Parotid gland (tissue), 1 donor: ENCODE data around the gene CENPV.

DNA sequence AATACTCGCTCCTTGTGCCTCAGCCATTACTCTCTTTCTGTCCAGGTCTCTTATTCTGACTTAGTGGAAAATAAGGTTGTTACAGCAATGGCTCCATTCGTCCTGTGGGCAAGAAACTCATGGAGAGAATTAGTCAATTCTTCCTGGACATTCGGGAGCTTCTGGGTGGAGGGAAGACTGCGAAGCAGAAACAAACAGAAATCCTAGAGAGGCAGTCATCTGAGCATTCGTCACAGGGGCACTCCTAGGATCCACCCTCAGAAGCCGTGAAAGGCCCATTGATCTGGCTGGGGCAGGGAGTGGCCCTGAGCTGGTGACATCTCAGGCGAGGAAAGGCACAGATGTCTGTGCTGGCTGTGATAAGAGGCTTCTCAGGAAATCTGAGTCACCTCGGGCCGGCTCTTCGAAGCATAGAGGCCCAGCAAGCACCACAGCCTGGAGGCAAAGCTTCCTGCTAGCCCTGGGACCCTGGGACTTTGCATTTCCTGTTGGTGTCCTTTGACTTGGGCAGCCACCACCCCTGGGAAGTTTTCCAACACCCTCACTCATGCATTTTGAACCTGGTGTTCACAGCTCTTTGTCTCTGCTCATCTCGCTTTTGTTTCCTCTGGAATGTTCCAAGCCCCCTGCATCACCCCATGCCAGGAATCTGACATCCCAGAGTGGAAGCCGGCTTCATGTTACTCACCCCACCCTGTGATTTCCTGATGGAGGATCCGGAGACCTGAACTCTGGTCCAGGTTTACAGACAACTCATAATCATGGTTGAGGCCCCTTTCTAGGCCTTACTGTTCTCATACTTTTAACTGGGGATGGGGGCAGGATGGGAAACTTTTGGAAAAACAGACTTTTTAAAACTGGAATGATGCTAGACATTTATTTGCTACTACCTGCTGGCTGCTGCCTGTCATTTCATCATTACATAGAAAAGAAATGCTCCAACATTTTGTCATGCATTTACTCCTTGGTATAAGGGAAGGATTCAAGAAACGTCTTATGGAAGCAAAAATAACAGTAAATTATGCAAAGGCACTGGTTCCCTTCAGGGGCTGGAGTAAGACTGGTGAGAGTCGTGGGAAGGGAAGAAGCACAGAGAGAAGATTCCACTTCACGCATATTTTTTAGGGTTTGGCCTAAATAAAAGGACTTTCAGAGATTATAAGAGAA, 23.5 kb upstream of the CDRT4 start:
- PRO-cap = unidirectional peak, minus-strand start at position 163 of the sequence

DNA sequence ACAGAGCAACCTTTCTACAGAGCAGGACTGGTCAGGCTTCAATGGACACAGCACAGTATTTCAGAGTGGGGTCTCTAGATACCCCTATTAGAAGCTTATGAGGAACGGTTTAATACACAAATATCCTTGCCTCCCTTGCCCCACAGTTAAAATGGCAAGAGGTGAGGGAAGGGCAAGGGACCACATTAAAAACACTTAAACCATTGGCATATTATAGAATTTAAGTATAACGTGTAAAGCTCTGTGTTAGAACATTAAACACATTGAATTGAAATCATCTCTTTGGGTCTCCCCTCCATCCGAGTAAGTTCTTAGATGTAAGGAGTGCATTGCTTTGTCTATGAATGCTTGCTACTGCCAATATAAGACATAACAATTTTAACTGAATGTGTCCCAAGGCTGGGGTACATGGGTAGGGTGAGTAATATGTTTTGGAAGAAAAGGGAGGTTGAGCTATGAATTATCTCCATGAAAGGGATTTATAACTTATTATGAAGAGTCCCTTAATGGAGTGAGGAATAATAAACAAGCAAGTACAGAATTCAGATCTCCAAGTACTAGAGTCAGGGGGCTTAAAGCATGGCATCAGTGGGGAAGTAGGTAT, 25.9 kb downstream of the TTC19 start:
- PRO-cap = no peak

- PRO-cap = no peak
Observed at GRCh38 chr17:16037304-16038093, 37.9 kb downstream of the TTC19 start.

DNA sequence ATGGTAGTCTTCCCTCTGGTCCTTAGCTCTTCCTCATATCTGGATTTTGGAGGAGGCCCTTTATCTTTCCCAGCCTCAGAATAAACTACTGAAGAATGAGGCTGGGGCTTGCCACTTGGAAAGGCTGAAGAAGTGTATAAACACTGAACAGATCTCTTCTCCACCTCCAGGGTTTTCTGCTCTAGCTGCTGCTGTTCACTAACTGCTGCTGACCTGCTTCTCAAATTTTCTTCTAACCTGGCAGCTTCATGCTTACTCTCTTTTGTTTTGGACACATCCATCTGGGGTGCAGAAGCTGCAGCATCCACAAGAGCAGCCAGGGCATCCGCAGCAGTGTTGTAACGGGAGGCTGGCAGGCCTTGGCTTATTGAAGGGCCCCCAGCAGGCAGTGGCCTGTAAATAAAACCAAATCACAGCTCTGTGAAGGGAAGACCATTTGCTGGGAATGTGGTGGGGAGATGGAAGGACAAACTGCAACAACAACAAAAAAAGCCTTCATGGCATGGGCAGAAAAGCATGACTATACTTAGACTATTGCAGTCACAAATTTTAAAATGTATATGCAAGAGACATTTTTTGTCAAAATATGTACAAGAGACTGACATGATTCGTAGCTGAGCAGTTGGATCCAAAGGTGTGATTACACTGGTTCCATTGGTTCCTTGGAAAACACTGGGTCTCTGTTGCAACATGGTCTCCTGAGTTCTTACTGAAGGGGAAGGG, 62.0 kb downstream of the TTC19 start:
- PRO-cap = no peak

DNA sequence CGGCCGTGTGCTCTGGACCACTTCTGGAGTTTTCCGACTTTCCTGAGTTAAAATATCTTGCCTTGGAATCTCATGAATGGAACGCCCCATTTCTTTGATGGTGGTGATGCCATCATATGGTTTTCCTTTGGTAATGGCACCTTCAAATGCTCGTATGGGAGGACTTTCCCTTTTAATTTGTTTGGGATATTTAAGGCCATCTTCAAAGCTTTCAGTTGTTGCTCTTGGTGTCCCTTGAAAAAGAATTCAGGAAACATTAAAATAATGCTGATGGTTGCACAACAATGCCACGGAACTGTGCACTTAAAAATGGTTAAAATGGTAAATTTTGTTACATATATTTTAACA, 71.8 kb downstream of the TTC19 start:
- PRO-cap = no peak

DNA sequence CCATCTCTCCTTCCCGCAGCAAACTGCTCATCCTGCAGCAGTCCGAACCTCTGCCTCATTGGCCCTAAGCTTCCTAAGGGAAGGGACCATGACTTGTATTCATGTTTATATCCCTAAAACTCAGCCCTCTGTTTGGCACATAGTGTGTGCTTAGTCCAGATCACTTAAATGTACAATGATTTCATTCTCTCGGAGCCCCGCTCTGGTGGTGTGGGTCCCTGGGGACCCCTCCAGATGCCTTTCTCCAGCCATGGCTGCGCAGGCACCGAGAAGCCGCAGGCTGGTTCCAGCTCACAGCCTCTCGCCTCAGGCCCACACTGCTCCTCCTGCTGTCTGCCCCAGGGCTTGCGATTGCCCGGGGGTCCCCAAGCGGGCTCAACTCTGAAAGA, 66.4 kb downstream of the CENPV start:
- PRO-cap = no peak

DNA sequence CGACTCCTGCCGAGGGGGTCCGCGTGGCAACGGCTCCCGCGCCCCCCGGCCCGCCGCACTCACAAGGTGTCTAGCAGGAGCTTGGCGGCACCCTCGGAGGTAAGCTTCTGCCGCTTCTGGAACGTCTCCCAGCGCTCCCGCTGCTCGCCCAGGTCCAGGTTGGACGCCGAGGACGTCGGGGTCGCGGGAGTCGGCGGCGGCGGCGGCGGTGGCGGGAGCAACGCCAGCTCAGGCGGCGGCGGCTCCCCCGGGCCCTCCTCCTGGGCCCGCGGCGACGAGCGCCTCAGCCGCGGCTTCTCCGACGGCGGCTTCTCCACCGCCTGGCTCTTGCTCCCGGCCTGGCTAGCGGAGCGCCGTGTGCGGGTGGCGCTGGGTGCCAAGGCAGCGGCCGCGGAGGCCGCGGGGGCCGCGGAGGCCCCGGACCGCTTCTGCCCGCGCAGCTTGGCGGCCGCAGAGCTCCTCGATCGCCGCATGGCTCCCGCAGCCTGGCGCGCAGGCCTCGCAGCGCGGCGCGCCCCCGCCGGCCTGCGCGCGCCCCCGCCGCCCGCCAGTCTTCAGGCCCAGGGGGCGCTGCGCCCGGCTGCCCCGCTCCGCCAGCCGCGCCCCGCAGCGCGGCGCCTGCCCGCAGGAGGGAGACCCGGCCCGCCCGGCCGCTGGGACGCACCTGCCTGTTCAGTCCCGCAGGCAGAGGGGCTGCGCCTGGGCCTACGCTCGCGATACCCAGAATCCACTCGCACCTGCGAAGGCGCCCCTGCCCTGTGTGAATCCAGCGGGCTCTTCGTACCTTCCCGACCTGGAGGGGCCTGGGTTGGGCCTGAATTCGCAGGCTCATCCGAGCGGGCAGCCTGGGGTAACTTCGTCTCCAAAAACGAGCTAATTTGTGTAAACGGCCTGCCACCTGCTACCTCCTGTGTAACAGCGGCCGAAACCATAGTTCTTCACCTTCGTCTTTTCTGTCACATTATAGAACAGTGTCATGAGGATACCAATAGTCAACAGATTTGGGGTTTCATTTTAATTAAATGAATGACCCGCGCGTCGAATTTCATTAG, at the start of gene CENPV:
TSS of gene CENPV (minus strand) at position 506 of the 1,052 bp plus-strand sequence.
- PRO-cap = unidirectional peak, minus-strand start at position 478 of the sequence

DNA sequence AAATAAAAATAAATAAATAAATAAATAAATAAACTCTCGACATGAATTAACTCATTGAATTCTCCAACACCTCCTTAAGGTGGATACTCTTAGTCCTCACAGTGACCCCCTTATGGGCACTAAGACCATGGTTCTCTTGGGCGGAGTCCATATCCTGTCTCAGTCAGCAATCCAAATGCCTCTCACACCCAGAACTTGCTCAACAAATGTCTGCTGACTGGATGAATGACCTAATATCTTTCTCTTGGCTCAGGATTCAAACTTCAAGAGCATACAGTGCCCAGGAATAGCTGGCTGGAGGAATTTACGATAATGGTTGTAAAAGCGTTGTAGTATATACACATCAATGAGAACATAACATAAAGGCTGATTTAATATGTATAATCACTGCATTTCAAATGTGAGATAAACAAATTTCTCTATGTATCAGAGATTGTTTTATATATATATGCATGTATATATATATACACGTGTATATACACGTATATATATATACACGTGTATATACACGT, 6.7 kb upstream of the UBB start:
- PRO-cap = no peak

DNA sequence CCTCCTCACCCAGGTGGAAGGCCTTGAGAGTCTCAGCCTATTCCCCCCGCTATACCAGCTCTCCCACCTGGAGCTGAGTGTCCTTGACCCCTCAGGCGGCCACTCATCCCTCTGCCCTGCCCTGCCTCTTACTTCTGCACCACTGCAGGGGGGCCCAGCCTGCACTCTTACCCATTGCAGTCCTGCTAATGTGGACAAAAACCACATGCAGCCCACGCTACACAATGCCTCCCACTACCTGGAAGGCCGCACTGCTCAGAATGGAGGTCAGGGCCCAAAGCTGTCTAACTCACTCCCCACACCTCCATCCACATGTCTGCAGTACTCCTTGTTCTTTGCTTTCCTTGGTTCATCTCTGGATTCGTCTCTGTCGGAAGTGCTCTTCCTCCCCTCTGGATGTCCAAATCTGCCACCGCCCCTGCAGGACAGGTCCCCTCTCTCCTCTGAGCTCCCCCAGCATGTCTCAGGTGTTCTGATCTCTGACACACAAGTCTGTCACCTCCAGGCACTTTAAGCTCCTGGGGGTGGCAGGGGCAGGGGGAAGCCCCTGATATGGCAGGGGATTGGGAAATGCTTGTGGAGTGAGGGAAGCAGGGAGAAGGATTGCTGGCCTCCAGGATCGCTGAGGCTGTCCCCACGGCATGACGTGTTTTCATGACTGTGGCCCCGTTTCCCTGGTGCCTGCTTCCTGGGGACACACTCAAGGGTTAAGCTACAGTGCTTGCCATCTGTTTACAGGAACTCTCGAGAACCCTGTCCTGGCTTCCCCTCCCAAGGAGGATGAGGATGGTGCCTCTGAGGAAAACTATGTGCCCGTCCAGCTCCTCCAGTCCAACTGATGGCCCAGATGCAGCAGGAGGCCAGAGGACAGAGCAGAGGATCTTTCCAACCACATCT, 20.9 kb downstream of the TRPV2 start:
- PRO-cap = no peak

DNA sequence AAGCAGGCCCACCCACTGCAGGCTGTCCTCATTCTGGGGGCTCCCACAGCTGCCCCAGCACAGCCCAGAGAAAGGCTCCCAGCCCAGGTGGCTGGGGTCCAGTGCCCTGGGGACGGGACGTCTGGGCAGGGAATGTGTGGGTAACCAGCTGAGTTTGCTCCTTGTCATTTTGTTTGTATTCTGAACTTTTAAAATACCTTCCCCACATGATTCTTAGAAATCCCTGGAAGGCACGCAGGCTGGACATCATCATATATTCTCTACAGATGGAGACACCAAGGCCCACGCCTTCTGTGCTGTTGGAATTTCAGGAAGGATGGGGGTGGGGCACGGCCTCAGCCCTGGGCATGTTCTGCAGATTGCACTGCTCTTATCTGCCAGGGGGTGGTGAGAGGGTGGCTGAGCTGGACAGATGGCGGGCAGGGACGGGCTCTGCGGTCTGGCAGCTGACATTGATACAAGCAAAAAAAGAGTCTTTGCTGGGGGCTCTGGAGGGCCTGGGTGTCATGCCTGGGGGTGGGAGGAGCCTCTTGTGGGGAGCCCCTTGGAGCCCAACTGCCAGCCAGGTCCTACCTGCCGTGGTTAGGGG, 28.4 kb downstream of the LRRC75A start:
- PRO-cap = no peak

- PRO-cap = no peak
Observed at GRCh38 chr17:16516437-16517204, 24.6 kb upstream of the LRRC75A start.

GRCh38 chr17:16975137-16975527, 3.2 kb upstream of the TNFRSF13B start:
- PRO-cap = no peak

DNA sequence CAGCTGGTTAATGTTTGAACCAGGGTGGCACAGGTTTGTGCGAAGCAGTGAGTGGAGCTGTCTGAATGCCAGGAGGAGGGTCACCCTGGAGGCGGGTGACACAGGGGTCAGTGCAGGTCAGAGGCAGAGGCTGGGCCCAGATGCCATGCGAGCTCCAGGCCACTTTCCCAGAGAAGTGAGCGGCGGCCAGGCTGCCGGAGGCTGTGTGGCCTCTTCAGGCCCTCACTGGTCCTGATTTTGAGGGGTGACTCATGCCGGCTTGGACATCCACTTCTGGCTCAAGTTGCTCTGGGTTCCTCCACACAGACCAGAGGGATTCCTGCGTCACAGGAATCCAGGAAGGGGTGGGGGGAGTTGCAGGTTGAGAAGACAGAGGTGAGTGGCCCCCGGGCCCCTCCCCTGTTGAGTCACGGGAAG, 31.7 kb upstream of the MPRIP start:
- PRO-cap = no peak

GRCh38 chr17:17040976-17041755, 1.1 kb upstream of the MPRIP start:
- PRO-cap = no peak

- PRO-cap = bidirectional peak, plus-strand start at chr17:17055933, minus-strand start at chr17:17055690
Observed at GRCh38 chr17:17055403-17056063, 13.3 kb downstream of the MPRIP start.

DNA sequence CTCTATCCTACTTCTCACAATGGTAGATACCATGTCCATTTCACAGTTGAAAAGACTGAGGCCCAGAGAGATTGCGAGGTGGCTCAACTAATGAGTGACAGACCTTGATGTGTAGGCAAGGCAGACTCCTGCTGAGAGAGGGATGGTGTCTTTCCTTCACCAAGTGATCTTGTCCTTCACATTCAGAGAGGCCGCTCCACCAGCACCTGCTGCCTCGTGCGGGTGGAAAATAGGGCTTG, 42.1 kb downstream of the MPRIP start:
- PRO-cap = no peak

- PRO-cap = no peak
Observed at GRCh38 chr17:17107789-17108040, 65.5 kb downstream of the MPRIP start.

GRCh38 chr17:17177126-17177479, 29.0 kb downstream of the PLD6 start:
- PRO-cap = no peak

DNA sequence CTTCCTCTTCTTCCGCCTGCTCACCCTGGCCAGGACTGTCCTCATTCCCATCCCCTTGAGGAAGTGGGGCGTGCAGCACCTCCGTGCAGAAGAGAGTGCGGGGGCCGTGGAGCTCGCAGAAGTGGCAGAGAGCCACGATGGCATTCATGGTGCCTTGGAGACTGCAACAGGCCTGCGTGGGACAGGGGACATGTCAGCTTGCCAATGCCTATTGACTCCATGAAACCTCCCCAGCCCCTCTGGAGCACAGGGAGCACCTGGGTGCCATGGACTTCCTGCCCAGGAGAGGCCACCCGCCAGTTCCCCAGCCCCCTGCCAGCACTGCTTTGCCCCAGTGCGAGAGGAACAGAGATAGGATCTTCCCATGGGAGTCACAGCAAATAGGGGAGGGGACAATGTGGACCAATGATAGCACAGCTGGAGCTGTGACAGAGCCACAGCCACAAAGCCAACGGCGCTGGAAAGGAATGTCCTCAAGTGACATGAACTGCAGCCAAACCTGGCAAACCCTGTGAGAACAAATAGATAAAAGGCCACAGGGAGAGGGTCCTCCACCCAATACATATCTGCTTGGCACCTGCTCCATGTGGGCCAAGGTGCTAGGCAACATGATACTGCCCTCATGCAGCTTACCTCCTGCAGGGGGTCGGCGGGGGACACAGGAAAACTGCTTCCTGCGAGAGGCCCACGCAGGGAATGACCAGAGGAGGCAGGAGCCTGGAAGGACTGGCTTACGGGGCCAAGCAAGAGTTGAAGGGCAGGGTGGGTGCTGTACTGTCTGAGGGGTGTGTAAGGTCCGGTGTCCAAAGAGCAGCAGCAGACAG, 8.8 kb downstream of the FLCN start:
- PRO-cap = no peak

DNA sequence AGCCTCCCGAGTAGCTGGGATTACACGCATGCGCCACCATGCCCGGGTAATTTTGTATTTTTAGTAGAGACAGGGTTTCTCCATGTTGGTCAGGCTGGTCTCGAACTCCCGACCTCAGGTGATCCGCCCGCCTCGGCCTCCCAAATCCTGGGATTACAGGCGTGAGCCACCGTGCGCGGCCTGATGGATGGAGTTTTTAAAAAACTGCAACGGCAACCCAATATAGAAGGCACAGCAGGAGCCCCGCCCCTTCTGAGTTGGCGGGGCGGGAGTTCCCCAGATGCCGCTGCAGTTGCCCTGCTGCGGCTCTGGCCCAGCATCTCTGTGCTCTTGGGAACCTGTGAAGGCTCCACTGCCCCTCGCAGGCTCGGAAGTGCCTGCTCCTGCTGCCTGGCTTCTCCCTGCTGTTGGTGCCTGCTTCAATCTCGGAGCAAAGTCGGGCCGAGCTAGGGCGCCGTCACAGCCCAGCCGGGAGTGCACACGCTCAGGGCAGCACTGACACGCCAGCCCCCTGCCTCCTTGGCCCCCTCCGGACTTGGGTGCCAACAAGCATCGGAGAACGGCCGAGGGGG, 2.5 kb upstream of the NT5M start:
- PRO-cap = no peak